Endothelial cell (in vitro differentiated cells): ENCODE measurements around a stretch of chr17.

DNA sequence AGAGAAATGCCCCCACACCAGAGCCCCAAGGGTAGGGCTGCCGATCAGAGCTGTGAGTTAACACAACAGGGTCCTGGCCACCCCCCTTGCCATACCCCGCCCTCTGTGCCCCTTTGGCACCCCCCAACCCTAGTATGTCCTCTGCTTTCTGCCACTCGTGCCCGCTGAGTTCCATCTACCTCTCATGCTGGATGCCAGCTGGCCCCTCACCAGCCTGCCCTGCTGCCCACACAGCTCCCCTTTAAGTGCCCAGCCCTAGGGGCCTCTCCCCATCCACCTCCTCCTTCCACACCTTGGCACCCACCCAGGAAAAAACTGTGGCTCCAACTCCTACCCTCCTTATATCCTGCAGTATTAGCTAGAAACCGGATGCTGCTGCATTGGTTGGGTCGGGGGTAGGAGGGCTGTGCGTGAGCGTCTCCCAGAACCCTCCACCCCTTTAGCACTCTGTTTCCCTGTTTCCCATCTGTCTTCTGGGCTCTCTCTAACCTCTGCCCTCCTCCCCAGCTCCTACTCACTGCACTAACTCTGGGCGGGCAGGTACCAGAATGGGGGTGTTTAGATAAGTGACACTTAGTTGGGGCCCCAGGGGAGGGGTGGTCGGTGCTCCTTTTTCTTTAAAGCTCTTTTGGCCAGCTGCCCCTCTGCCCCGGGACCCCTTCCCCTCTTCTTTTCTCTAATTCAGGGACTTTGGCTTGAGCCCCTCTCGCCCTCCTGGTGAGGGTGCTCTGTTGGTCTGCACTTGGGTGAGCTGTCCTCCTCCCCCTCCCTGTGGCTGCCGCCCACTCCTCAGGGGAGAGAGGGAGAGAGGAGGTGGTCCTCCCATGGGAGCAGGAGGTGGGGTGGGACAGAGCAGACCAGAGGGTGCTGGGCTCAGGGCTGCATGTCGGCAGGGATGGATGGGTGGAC is 10.0 kb downstream of the NR1D1 start:
- PRO-cap = no peak

- PRO-cap = no peak
These were observed 3.5 kb upstream of the MSL1 start for GRCh38 chr17:40118214-40118669.

DNA sequence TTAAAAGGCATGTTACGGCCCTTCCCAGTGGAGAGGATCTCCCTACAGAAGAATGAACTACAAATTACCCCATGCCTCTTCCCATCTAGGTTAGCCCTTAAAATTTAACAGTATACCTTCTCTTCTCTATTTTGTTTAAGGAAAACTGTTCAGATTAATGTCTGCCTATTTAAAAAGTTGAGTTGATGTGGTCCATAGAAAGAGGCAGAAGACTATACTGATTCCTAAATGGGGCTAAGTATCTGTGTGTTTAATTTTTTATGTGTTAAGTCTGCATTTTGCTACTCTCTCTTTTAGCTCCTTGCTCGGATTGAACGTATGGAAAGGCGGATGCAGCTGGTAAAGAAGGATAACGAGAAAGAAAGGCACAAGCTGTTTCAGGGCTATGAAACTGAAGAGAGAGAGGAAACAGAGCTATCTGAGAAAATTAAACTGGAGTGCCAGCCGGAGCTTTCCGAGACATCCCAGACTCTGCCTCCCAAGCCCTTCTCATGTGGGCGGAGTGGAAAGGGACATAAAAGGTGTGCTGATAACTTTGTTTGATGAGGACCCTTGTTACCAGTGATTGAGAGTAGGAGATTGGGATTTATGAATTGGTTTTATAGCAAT is 4.2 kb downstream of the MSL1 start:
- PRO-cap = no peak

- PRO-cap = no peak
These were observed 9.2 kb downstream of the MSL1 start for GRCh38 chr17:40130788-40131501.

- PRO-cap = no peak
These were observed 6.0 kb upstream of the CASC3 start for GRCh38 chr17:40134281-40134843.

- PRO-cap = no peak
These were observed 658 bp downstream of the RAPGEFL1 start for GRCh38 chr17:40177827-40178429.

GRCh38 chr17:40180598-40181088 is 3.4 kb downstream of the RAPGEFL1 start:
- PRO-cap = no peak

GRCh38 chr17:40203137-40203463 is 16.0 kb upstream of the WIPF2 start:
- PRO-cap = no peak

- PRO-cap = no peak
These were observed 5.9 kb upstream of the CDC6 start for GRCh38 chr17:40281571-40282332.

- PRO-cap = no peak
These were observed 5.7 kb downstream of the CDC6 start for GRCh38 chr17:40293270-40293812.

DNA sequence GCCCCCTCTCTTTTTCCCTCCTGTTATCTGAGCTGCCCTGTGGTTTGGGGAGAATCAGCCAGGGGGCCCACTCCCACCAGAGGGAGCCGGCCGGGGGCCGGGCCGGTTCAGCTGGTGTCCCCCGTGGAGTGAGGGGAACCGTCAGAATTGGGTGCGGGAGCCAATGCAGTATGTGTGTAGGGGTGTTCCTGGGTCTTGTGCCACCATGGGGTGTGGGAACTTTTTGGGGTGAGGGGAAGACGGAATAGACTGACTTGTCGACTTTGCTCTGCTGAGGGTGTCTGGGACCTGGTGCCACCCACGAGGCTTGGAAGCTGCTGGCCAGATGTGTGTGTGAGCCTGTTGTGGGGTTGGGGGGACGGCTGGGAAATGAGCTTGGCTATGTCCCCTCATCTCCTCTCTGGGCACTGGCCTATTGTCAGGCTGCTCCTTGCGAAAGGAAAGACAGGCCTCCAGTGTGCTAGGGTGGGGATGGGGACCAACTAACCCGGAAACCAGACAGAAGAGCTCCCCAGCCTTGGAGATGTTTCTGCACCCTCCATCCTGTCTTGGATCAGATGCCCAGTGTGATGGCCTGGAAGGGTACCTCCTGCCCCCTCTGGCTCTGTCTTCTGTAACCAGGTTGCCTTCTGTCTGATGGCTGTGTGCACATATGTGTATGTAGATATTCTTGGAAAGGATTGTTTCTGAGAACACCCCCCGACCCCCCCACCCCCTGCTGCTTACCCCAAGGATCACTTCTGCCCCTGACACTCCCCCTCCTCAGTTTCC is 10.0 kb downstream of the RARA start:
- PRO-cap = no peak

- PRO-cap = no peak
These were observed 21.3 kb downstream of the RARA start for GRCh38 chr17:40329963-40331030.

DNA sequence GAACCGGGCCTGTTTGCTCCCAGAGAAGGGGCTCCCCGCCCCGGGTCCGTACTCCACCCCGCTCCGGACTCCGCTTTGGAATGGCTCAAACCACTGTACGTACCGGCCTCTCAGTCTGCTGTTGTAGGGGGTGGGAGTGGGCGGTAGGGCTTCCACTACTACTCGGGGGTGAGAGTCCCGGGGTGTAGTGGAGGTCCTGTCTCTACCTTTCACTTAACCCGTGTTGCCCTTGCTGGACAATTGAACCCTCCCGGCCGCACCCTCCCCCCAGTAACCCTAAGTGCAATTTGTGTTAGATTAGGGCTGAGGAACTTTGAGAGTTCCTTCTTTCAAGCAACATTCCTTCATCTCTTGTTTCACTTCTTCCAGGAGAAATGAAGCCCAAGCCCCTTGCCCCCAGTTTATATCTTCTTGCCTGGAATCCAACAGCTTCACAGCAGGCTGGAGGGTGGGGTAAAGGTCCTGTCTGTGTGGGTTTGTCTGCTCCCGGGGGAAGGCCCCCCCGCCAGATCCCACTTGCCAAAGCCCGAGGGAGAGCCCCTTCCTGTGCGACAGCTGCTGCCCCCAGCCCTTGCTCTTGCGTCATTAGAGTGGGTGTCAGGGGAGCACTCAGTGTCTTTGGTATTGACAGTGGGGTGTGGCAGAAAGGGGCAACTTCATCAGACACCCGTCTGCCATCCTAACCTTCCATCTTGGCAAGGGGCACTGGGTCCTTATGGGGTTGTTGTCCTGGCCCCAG is 21.6 kb downstream of the GJD3 start:
- PRO-cap = bidirectional peak, plus-strand start at position 113 of the sequence, minus-strand start at position 82 of the sequence

- PRO-cap = no peak
These were observed 11.9 kb downstream of the GJD3 start for GRCh38 chr17:40352692-40352905.

DNA sequence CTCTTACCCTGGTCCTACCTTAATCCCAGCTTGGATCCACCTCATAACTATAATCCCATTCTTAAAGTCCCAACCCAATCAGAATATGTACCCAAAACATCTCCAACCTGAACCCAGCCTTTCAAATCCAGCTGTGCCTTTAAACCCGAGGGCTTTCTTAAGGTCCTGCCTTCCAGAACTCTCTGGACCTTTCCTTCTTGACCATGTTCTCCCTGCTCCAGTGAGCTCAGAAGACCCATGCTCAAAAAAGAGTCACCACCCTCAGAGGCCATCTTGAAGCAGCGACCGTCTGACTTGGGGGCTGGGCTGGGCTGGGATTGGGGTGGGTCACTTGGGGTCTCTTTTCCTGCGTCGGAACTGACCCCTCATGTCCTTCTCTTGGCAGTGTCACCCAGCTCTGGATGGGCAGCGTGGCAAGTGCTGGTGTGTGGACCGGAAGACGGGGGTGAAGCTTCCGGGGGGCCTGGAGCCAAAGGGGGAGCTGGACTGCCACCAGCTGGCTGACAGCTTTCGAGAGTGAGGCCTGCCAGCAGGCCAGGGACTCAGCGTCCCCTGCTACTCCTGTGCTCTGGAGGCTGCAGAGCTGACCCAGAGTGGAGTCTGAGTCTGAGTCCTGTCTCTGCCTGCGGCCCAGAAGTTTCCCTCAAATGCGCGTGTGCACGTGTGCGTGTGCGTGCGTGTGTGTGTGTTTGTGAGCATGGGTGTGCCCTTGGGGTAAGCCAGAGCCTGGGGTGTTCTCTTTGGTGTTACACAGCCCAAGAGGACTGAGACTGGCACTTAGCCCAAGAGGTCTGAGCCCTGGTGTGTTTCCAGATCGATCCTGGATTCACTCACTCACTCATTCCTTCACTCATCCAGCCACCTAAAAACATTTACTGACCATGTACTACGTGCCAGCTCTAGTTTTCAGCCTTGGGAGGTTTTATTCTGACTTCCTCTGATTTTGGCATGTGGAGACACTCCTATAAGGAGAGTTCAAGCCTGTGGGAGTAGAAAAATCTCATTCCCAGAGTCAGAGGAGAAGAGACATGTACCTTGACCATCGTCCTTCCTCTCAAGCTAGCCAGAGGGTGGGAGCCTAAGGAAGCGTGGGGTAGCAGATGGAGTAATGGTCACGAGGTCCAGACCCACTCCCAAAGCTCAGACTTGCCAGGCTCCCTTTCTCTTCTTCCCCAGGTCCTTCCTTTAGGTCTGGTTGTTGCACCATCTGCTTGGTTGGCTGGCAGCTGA is 13.2 kb downstream of the IGFBP4 start:
- PRO-cap = no peak

DNA sequence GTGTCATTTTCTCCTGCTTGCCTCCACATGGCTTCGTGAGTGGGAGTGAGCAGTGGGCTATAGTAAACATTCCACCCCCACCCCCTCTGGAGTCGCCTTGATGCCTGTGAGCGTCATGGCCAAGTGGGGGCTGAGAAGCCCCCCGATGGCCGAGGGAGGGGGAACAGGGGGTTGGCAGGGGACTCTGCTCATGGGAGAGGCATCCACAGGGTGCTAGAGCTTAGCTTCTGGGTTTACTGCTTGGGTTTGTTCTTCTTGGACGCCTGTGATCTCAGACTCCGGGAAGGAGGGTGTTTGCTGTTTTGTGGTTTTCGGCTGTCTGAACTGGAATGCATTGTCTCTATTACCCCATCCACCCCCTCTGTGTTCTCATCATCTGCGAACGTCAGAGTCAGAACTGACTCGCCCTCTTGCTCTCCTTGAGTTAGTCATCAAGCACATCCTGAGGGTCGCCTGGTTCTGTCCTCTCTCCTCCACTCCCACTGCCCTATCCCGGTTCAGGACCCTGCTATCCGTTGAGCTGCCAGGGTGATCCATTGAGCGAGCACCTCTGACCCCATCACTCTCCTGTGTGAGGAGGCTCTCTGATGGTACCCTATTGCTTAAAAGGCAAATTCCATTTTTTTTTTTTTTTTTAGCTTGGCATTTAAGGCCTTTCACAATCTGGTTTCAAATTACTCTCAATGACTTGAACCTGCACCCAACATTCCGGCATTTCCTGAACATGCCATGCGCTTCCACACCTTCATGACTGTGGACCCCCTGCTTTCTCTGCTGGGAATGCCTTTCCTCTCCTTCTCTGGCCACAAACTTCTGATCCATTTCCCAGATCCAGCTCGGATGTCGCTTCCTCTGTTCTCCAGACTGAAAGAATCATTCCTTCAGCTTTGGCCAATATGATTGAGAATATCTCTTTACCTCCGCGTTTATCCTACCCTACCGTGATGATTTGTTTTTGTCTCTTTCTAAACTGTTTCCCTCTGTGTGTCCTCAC is 15.2 kb downstream of the TNS4 start:
- PRO-cap = bidirectional peak, plus-strand start at position 427 of the sequence, minus-strand start at position 321 of the sequence

DNA sequence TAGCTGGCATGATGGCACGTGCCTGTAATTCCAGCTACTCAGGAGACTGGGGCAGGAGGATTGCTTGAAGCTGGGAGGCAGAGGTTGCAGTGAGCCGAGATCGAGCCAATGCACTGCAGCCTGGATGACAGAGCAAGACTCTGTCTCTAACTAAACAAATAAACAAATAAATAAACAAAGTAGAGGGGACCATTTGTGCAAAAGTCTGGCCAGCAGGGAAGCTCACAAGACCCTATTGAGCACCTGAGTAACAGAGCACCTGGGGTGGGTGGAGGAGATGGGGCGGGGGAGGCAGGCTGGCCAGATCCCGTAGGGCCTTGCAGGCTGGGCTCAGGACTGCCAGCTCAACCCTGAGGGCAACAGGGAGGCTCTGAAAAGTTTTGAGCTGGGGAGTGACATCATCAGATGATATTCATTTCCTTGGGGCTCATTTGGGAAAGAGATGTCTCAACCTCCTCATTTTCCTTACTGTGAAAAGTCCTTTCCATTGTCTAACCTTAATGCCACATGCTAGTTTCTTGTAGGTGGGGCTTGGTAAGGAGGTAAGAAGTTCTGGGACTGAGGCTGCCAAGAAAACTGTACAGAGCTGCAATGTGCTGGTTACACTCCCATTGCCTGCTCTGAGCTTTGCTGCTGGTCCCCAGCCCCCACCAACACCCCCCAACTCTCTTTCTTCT is 3.8 kb downstream of the TNS4 start:
- PRO-cap = no peak

DNA sequence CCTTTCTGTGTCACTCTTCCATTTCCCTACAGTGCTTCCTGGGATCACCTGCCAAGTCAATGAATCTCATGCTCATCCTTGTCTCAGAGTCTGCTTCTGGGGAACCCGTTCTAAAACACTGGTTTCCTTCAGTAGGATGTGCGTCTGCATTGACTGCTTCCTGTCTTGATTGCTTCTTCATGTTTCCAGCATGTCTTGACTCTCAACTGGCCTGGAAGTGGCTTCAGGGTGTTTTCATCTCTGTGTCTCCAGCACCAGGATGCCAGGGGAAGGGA is 13.9 kb upstream of the TNS4 start:
- PRO-cap = no peak

GRCh38 chr17:40532295-40533078 is 31.1 kb upstream of the TNS4 start:
- PRO-cap = no peak

- PRO-cap = no peak
These were observed 15.5 kb downstream of the CCR7 start for GRCh38 chr17:40549698-40550203.